Mesenchymal stem cell of Wharton's jelly (primary cell): ENCODE measurements around the gene CDC16.

DNA sequence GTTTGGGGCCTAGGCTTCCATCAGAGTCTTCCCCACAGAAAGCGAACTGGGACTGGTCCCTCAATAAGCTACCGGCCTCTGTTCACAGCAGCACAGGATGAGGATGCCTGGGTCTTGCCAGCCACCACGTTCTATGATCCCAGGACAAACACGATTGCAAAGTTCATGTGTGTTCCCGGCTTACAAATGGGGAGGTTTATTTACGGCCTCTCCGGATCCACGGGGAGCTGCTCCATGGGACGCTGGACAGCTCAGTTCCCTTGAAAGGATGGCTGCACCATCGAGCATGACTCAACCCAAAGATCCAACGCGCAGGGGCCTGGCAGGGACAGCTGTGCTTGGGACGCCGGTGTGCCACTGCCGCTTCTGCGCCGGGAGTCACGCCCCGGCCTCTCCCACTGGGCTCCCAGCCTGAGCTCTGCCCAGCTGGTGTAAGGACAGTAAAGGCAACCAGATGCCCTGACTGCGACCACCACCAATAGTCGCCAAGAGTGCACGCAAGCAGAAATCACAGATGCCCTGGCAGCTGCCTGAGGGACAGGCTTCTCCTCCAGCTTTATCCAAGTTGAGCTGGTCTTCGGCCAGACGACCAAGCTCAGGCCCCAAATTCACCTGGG, 8.5 kb downstream of the GAS6 start:
- CAGE, long polyA plus RNA = no peak

DNA sequence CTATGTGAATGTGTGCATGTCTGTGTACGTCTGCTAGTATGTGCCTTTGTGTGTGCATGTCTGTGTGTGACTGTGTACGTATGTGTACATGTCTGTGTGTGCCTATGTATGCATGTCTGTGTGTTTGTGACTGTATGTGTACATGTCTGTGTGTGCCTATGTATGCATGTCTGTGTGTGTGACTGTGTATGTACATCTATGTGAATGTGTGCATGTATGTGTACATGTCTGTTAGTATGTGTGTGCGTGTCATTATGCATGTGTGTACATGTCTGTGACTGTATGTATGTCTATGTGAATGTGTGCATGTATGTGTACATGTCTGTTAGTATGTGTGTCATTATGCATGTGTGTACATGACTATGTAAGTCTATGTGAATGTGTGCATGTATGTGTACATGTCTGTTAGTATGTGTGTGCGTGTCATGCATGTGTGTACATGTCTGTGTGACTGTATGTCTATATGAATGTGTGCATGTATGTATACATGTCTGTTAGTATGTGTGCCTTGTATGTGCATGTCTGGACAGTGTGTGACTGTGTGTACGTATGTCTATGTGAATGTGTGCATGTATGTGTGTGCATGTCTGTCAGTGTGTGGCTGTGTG, 5.3 kb downstream of the GAS6 start:
- CAGE, long polyA plus RNA = no peak

GRCh38 chr13:113930860-113931424, 42.9 kb downstream of the C13orf46 start:
- CAGE, long polyA plus RNA = no peak

DNA sequence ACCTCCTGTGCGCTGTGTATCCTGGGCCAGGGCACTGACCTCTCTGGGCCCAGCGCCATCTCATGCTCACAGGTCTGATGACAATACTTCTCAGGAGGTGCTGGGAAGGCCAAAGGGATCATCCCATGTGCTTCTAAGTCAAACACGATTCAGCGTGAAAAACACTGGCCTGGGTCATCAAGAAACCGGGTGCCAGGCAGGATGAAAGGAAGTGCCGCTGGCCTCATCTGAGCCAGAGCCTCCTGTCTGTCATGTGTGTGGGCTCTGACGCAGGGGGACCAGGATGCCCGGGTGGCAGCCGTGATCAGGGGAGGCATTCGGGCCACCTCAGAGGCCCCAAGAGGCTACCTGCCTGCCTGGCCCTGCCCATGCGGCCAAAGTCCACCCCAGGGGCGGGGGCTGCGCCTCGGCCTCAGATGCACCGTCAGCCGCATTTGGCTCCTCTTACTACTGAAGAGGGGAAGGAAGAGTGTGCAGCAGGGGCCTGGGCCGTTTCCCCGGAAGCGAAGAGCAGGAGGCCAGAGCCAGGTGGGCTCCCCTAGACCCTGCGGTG, 34.1 kb downstream of the C13orf46 start:
- CAGE, long polyA plus RNA = no peak

- CAGE, long polyA plus RNA = no peak
Observed at GRCh38 chr13:114004747-114005373, 31.0 kb upstream of the C13orf46 start.

DNA sequence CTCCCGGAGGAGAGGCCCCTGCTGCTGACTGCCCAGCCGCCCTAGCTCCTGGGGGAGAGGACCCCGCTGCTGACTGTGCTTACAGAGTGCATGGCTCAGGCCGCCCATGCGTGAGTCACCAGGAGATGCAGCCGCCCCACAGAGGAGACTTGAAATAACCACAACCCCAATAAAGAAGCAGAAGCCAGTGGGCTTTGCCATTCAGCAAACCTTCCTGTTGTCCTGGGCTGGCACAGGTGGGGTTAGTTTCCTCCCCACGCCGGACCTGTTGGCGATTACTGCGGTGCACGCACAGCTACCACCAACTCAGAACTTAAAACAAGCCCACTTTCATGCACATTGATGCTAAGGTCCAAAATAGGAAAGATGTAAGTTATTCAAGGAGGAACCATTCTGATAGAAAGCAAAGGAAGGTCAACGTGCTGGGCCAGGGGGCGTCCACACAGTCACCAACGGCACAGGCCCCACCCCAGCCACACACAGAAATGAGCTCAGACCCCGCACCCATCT, 79.2 kb downstream of the RASA3 start:
- CAGE, long polyA plus RNA = no peak

DNA sequence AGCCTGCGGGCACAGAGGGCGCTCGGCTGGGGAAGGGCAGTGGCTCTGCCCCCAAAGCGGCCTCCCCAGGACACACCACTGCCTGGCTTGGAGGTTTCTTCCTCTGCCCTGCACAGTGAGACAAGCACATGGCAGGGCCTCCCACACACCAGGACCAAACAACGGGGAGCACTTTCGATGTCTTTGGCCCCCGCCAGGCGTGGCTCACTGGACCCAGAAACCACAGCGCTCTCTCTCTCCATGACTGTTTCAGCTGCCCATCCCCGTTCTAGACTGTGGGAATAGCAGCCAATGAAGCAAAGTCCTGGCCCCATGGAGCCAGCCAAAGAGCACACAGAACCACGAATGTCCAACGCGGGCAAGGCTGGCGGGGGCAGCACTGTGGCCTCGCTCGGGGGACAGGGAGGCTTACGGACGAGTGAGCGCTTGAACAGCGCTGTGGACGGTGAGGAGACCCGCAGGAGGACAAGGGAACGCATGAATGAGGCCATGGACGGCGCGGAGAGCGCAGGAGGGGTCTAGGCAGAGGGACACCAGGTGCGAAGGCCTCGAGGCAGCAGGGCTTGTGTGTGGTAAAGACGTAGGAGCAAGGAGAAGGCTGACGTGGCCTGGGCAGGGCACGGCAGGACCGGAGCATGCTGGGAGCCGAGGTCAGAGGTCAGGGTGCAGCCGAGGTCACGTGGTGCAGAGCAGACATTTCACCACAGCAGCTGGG, 72.7 kb downstream of the RASA3 start:
- CAGE, long polyA plus RNA = no peak

GRCh38 chr13:114063415-114063914, 69.0 kb downstream of the RASA3 start:
- CAGE, long polyA plus RNA = no peak

DNA sequence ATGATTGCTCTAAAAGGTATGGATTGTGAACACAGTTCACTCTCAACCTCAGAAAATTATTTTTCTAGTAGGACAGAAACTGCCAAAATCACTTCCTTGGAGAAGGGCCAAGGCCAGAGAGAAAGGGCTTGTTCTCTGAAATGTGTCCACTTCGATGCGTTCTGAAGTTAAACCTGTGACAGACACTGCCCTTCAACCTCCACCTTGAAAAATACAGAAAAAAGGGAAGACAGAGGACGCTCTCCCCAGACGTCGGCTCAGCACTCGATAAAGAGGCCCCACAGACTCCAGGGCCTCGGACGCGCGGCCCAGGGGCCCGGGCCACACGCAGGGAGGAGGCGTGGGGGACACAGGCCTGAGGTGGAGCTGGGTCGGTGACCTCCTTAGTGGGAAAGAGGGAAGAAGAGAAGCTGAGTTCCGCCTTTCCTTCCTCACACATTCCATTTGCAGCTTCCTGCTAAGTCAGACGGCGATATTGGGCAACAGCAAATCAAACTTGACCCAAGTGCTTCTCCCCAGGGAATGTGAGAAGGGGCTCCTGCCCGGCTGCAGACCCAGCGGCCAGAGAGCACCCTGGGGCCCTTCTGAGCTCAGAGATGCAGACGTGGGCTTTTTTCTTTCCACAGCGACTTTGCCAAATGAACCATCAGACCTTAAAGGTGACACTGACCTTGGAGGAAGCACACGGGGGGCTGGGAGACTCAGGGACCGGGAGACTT, 63.5 kb downstream of the RASA3 start:
- CAGE, long polyA plus RNA = no peak

DNA sequence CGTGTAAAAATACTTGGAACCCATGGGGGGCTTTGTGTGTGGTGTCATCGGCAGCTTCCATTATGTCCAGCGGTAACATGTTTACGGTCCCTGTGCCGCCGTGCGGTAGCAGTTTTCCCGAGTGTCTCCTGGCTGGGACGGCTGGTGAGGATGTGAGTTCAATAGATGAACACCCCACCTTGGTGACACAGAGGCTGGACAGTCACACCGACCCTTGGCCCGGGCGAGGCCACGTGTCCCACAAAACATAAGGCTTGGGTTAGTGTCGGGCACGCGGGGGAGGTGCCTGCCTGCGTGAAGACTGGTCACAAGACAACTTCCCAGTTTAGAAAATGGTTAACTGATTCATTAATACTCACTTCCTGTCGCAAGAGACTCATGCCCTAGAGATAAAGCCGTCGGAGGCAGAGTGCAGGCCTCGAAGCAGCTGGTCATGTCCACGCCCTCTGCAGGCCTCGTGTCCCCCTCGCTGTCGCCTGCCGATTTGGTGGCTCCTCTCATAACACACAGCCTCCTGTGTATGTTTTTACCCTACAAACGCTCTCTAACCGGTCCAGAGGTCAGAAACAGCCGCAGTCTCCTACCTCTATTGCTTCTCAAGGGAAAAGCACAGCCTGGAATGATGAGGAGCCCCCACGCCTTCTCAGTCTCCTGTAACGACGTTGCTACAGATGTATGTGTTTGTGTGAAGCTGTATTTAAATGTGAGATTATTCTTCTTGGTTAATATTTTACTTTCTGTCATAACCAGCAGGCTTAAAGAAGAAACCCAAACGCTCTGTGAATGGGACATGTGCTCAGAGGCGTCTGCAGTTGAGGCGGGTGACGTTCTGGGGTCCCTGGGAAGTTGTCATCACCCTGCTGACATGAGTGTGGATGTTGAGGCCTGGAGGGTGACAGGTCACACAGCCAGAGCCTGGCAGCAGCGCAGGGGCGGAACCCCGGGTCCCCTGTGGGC, 17.0 kb downstream of the RASA3 start:
- CAGE, long polyA plus RNA = no peak

DNA sequence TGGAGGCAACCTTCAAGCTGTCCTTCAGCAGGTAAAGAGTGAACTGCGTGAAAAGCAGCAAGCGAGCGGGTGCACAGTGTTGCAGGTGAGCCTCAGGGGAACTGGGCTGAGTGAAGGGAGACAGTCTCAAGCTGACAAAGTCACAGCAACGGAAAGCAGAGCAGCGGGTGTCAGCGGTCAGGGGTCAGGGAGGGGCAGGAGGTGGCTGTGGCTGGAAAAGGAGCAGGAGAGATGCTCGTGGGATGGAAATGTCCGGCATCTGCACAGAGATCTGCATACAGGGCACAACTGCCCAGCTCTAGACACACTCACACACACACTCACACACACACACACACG, 8.5 kb upstream of the RASA3 start:
- CAGE, long polyA plus RNA = no peak

GRCh38 chr13:114234463-114235654, at the start of gene CDC16:
Gene CDC16, plus strand, starts transcription at chr13:114234897.
- CAGE, long polyA plus RNA = no peak

- CAGE, long polyA plus RNA = no peak
Observed at GRCh38 chr13:114282285-114282715, 899 bp downstream of the UPF3A start.

DNA sequence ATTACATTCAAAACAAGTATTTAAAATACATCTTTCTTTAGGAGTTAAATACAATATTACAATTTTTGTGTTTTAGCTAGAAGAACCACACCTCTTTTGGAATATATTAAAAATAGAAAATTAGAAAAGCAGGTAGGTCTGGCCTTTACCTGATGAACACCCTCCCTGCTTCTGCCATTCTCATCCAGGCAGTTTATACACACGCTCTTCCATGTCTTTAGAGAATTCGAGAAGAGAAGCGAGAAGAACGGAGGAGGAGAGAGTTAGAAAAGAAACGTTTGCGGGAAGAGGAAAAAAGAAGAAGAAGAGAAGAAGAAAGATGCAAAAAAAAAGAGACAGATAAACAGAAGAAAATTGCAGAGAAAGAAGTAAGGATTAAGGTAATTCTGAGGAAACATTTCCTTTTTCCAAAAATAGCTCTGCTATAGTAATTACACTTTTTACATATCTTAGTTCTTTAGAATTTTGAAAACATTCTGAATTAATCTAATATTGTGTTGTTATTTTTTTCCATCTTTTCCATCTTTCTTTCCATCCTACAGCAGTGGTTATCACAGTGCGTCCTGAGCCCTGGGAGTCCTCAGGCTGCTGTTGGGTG, 10.1 kb downstream of the UPF3A start:
- CAGE, long polyA plus RNA = no peak

- CAGE, long polyA plus RNA = no peak
Observed at GRCh38 chr13:114301415-114301911, 12.8 kb upstream of the CHAMP1 start.

DNA sequence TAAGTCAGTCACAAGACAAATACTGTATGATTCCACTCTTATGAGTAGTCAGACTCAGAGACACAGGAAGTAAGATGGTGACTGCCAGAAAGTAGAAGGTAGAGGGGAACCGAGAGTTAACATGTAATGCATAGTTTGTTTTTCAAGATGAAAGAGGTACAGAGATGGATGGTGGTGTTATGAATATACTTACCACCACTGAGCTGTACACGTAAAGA, 1.2 kb upstream of the CHAMP1 start:
- CAGE, long polyA plus RNA = no peak